Gastroesophageal sphincter (tissue), 4 donors: ENCODE data around the gene ARSG.

- PRO-cap, result no peak
- RAMPAGE, long total RNA, 4 experiments, result no peak in any of the 4 experiments
Measured at GRCh38 chr17:67376522-67377116, 462 bp upstream of the PITPNC1 start.

GRCh38 chr17:67401637-67402207 lies 24.6 kb downstream of the PITPNC1 start:
- PRO-cap, result no peak
- RAMPAGE, long total RNA, 4 experiments, result no peak in any of the 4 experiments

DNA sequence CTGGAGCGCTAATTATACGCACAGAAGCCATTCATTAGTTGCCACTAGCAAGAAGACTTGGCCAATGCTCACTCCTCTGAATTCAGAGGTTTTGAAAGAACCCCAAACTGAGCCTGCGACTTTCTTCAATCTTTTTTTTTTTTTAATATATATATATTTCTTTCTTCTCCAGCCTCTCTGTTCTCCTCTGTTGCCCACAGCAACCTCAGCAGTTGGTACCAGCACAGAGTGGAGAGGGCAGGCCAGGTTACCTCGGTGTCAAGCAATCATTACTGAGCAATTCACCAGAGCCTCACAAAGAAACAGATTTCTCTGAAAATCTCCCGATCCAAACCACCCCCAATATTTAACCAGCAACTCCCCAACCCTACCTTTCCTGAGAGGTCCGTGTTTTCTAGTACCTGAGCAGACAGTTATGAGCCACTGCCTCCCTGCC lies 101.7 kb downstream of the PITPNC1 start:
- PRO-cap, result no peak
- RAMPAGE, long total RNA, 4 experiments, result no peak in any of the 4 experiments

DNA sequence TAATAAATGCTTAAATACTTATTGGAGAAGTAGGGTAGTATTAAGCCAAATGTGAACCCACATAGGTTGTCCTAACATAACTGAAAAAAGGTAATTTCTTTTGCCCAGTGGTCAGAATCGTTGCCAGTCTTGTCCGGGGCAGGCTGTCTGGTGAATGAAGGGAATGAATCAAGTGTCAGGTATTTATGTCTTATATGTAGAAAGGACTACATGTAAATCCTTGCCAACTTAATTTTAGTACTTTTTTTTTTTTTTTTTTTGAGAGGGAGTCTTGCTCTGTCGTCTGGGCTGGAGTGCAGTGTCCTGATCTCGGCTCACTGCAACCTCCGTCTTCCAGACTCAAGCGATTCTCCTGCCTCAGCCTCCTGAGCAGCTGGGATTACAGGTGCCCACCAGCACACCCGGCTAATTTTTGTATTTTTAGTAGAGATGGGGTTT lies 2.4 kb downstream of the BPTF start:
- PRO-cap, result no peak
- RAMPAGE, long total RNA, 4 experiments, result no peak in any of the 4 experiments

DNA sequence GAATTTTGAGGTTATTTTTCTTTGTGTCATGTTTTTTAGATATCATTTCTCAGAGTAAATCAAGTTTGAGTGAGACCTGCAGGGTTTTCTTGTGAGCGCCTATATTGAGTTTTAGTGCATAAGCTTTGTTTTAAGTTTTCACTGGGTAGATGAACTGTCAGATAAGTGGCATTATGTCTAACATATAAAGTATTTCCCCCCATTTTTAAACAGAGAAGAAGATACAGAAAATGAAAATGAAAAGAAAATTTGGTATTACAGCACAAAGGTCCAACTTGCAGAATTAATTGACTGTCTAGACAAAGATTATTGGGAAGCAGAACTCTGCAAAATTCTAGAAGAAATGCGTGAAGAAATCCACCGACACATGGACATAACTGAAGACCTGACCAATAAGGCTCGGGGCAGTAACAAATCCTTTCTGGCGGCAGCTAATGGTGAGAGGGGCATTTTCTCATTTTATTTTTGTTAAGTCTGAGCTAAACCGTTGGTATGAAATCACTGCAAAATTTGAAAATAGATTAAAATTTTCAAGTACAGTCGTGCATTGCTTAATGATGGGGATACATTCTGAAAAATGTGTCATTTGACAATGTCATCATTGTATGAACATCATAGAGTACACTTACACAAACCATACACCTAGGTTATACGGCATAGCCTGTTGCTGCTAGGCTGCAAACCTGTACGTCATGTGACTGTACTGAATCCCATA lies 41.1 kb downstream of the BPTF start:
- PRO-cap, result no peak
- RAMPAGE, long total RNA, 4 experiments, result no peak in any of the 4 experiments

- PRO-cap, result no peak
- RAMPAGE, long total RNA, 4 experiments, result no peak in any of the 4 experiments
Measured at GRCh38 chr17:67918530-67918860, 77.8 kb downstream of the C17orf58 start.

GRCh38 chr17:67995532-67995893 lies 756 bp downstream of the C17orf58 start:
- PRO-cap, result no peak
- RAMPAGE, long total RNA, 4 experiments, result no peak in any of the 4 experiments

DNA sequence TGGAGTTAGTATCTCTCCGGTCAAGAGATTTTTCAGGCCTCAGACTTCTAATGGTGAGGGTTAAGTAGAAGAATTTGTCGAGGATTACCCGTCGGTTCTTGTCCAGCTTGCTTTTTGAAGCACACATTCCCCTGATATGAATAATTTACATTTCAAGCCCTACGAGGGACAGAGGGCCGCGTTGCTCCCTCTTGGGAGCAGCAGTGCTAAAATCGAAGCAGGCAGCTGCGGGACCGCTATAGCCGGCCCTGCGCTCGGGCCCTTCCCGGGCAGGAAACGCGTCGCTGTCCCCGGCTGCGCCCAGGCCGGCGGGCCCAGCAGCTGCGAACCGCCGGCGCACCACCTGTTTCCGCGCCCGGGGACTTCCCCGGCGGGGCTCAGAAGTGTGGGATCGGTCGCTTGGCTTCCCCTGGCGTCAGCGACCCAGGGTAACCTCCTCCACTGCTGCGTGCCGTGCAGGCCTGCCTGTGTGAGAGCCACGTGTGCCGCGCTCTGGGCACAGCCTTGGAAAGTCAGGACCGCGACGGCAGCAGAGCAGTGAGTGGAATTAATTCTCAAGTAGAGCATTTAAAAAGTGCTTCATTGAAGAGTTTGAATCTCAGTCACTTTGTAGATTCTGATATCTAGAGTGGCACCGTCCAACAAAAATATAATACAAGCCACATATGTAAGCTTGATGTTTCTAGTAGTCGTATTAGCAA lies 11.2 kb downstream of the AMZ2 start:
- PRO-cap, result bidirectional peak, plus-strand start at position 303 of the sequence, minus-strand start at position 214 of the sequence
- RAMPAGE, long total RNA, 4 experiments, result no peak in any of the 4 experiments

GRCh38 chr17:68291012-68291638 lies at the start of gene ARSG:
Gene ARSG, plus strand, starts transcription at chr17:68291495.
- PRO-cap, result bidirectional peak, plus-strand start at chr17:68291538, minus-strand start at chr17:68291372
- RAMPAGE, long total RNA, 4 experiments, result no peak in any of the 4 experiments

- PRO-cap, result no peak
- RAMPAGE, long total RNA, 4 experiments, result no peak in any of the 4 experiments
Measured at GRCh38 chr17:68396864-68397236, 60.4 kb downstream of the WIPI1 start.

- PRO-cap, result no peak
- RAMPAGE, long total RNA, 4 experiments, result no peak in any of the 4 experiments
Measured at GRCh38 chr17:68440991-68441602, 16.2 kb downstream of the WIPI1 start.

DNA sequence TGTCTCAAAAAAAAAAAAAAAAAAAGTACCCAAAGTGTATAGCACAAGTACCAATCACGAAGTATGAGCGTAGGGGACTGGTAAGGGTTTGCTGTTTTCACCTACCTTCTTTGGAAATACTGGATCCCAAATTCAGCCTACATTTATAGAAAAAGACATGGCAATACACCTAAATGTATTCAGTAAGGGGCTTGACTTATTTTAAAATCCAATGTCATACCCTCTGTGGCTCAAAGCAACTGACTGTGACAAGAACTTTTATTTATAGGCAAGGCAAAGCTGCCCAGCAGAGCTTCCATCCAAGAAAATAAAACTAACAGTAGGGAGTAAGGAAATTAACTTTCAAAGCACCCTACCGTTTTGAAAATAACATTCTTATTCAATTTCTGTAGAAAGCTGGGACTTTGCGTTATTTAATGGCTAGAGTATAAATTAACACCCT lies 1.9 kb downstream of the WIPI1 start:
- PRO-cap, result no peak
- RAMPAGE, long total RNA, 4 experiments, result no peak in any of the 4 experiments

- PRO-cap, result no peak
- RAMPAGE, long total RNA, 4 experiments, result no peak in any of the 4 experiments
Measured at GRCh38 chr17:68461480-68462053, 4.3 kb upstream of the WIPI1 start.

DNA sequence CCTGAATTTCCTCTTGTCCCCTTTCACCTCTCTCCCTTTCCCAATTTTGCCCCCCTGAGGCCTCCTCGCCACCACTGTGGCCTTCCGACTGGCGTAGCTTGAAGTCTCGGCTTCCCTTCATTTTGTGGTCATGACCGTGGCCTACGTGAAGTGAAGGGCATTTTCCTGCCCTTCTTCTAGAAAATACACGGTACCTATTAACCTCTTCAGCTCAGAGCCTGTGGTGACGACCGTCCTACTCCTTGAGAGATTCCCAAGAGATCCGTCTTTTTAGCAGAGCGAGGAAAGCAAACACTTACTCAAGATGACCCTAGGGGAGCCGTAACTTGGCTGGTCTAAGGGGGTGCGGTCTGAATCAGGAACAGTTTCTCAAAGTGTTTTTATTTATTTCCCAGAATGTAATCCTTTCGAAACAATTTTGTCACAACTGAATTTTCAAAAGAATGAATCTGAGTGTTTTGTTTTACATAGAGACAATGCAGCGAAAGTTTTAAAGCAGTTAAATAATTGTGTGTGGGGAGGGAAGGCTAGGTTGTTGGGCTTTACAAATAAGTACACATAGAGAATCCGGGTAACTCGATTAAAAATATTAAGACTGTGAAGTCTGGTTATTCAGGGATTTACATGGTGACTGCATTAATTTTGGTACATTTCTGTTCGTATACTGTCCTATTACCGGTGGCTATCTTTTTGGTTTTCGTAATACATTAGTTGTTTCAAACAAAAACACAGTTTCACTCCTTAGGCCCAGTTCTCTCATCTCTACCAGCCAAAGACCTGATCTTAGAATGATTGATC lies 1.1 kb downstream of the PRKAR1A start:
- PRO-cap, result unidirectional peak, minus-strand start at position 247 of the sequence; unidirectional peak, minus-strand start at position 356 of the sequence
- RAMPAGE, long total RNA, 4 experiments, result no peak in any of the 4 experiments

GRCh38 chr17:68518036-68518319 lies 5.7 kb downstream of the PRKAR1A start:
- PRO-cap, result no peak
- RAMPAGE, long total RNA, 4 experiments, result no peak in any of the 4 experiments

GRCh38 chr17:68540615-68541265 lies 28.5 kb downstream of the PRKAR1A start:
- PRO-cap, result no peak
- RAMPAGE, long total RNA, 4 experiments, result start-site peak on the minus strand in 1 of 4 experiments, at chr17:68540693-68541042 at its widest, 5 reads per replicate

DNA sequence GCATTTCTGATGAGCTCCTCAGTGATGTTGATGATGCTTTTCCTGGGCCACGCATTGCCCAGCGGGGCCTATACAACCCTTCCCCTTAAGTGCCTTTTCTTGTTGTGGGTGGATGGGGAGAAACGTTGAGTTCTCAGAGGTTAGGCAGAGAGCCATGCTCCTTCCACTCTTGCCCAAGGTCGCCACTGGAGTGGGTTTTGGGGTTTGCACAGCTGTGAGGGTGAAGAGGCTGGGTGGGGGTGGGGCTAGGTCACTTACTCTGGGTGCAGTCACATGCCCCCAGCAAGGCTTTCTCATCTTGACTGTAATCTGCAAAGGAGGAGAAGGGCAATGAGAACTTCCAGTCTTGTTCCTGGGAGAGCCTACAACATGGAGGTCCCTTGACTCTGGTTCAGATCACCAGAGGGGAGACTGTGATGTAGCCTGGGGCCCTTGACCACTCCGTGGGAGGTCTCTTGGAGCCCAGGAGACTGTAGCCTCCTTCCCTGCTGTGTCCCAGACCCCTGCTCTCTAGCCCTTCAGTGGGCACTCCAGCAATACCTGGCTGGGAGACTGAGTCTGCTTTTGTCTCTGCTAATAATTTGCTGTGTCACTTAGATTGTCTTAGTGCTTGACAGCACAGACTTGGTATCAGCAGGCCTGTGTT lies 42.4 kb downstream of the PRKAR1A start:
- PRO-cap, result no peak
- RAMPAGE, long total RNA, 4 experiments, result no peak in any of the 4 experiments

DNA sequence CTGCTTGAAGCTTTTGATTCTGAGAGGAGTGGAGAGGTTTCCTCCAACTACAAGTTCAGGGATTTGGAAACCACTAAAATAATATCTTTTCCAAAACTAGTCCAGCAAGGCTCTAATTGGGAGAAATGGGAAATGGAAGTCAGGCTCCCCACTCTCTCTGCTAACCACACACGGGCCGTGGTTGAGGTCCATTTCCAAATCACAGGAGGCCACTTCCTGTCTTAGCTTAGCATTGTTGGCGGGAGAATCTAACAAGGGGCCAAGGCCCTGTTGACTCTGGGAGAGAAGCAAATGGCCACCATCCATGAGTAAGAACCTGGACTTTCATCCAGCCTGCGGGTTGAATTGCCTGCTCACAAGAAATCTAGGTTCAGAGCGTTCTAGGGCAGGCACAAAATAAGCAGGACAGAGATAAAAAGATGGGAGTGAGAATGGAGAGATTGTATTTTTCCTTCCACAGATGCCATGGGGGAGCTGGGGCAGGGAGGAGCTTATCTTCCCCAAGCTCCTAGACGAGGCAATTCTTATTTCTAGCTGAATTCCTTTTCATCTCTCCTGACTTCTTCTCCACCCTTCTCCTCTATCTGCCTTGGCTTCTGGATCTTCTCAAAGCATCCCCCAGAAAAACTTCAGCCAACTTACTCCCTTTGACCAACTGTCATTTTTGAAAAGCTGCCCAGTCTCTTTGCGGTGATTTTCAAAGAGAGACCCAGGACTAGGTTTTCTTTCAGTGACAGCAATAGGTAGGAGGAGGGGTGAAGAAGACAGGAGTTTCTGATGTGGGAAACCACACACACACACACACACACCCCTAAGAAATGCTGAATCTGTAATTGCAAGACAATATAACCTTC lies 5.5 kb downstream of the FAM20A start:
- PRO-cap, result no peak
- RAMPAGE, long total RNA, 4 experiments, result no peak in any of the 4 experiments

- PRO-cap, result no peak
- RAMPAGE, long total RNA, 4 experiments, result no peak in any of the 4 experiments
Measured at GRCh38 chr17:68641554-68642315, 40.6 kb upstream of the FAM20A start.

- PRO-cap, result no peak
- RAMPAGE, long total RNA, 4 experiments, result no peak in any of the 4 experiments
Measured at GRCh38 chr17:68877369-68878006, 77.7 kb downstream of the ABCA8 start.